ENCODE measurements around a stretch of chr14.

DNA sequence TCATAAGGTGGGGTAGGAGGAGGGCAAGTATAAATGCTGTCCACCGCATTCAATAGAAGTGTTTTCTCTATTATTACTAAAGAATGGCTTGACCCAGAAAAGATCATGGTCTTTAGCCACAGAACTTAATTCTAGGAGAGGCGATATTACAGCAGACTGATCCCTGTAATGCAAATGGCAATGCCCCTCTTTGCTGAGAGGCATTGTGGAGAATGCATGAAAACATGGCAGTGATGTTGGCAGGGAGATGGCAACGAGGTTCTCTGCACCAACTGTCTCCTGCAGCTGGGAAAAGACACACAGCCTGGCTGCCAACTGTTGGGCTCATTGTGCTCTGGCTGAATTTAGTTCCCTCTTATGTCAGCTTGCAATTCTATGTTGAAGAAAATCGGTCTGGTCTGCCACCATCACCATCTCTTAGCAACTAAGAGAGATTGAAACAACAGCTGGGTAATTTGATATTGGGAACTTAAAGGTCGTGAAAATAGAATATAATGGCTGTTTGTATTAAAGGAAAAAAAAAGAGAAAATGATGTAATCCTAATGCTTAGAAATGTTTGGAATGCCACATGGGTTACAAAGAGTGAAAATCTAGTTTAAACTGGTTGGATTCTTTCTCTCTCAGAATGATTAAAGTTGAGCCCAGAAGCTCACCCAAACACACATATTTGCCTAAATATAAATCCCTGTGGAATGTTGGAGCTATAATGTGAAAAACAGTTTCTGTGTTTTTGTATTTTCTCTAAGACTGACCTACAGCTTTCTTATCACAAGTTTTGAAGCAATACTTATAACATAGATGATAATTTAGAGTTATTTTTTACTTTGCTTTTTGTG, 143.5 kb downstream of the AKAP6 start:
- PRO-cap, result no peak

GRCh38 chr14:32509439-32510477, 180.7 kb downstream of the AKAP6 start:
- PRO-cap, result no peak

GRCh38 chr14:32546396-32546859, 217.3 kb downstream of the AKAP6 start:
- PRO-cap, result no peak

DNA sequence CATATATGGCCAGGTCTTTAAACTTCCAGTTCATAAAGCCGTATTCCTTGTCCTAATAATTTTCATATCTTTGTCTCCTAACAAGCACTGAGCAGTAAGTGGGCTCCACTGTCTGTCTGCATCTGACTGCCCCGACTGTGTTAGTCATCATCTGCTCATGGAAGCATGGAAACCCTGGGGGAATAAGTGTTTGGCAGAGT, 294.5 kb downstream of the AKAP6 start:
- PRO-cap, result no peak

DNA sequence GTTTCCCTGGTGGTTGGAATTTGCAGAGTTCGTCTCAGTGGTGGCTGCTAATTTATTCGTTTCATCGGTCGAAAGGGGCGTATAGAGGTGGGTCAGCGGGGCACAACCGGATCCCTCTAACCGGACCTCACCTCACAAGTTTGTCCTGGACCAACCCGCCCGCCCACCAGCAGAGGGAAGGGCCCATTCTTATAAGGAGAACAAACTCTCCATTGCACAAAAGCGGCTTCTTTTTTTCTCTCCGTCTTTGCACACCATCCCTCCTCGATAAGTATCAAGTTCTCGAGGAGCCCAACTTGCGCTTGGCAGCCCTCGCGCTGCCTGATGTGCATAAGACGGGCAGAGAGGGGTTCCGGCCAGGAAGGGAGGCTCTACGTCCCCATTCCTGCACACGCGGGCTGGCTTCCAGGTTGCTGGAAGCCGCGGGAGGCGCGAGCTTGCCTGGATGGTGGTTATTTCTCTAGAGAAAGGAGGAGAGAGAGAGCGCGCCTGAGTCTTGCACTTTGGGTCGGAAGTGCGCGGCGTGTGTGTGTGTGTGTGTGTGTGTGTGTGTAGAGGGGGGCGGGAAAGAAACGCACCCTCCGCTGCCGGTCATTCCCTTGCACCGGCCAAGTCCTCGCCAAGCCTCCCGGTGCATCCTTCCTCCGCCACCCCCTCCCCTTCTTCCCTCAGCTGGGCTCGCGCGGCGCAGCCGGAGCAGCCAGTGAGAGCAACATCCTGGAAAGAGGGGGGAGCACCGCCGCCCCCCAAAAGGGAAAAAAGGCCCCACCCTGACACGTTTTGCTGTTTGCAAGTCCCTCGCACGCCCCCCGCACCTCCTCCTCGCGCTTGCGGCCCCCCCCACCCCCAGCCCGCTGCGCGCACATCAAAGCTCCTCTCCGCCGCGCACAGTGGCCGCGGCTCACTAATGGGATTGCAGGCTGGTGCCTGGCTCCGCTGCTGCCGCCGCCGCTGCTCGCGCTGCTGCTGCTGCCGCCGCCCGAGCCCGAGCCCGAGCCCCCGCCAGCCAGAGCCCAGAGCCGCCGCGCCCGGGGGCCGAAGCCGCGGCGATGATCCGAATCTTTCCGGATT, 4.5 kb upstream of the NPAS3 start:
- PRO-cap, result no peak

GRCh38 chr14:32939140-32940102, 742 bp downstream of the NPAS3 start:
- PRO-cap, result no peak

GRCh38 chr14:33682632-33683241, 268.1 kb downstream of the EGLN3 start:
- PRO-cap, result no peak

- PRO-cap, result bidirectional peak, plus-strand start at chr14:34018777, minus-strand start at chr14:34018634; bidirectional peak, plus-strand start at chr14:34019082, minus-strand start at chr14:34018988
Measured at GRCh38 chr14:34018562-34019305, 67.9 kb upstream of the EGLN3 start.

- PRO-cap, result no peak
Measured at GRCh38 chr14:34235622-34236257, 226.3 kb downstream of the SPTSSA start.

GRCh38 chr14:34520594-34521154, 18.8 kb downstream of the EAPP start:
- PRO-cap, result no peak

GRCh38 chr14:34556019-34556507, 16.6 kb upstream of the EAPP start:
- PRO-cap, result unidirectional peak, minus-strand start at chr14:34556389

DNA sequence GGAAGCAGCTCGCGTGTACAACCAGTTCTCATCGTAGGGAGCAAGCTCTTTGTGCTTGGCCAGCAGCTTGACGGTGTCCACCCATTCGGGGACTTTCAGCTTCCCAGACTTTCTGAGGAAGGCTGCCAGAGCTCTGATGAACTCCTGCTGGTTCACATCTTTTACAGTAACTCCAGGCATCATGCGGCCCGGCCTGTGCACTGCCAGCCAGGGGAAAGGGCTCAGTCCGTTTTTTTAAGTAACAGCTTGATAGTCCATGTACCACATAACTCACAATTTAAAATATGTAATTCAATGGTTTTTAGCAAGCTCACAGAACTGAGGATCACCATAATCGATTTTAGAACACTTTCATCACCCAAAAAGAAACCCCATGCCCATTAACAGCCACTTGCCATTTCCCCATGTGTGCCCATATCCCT, 29.5 kb upstream of the EAPP start:
- PRO-cap, result no peak

DNA sequence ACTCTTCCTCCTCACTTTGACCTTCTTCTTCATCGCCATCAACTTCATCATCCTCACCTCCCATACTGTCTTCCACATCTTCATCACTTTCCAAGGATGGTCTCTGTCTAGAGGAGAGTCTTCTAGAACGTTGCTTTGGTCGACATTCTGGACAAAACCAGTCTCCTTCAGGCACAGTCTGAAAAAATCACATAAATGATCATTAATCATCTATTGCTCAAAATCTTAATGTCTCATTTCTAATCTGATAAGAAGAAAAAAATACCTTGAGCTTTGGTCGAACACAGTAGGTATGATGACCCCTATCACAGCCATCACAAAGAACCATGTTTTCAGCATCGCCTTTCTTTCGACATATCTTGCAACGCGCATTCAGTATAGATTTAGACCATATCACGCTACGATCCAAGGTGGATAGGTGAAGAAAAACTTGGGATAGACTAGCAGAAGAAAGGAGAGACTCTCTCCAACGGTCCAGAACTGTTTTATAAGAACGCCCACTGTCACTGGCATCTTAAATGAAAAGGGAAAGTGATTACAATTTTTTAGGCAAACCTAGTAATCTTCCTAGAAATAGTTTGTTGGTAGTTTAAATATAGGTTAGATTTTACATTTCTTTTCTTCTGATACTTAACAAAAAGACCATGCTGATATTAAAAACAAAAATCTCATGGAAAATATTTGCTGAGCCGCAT, 50.5 kb upstream of the CFL2 start:
- PRO-cap, result no peak

GRCh38 chr14:34800948-34801319, 74.2 kb downstream of the BAZ1A start:
- PRO-cap, result no peak

GRCh38 chr14:35028950-35029750, 16.9 kb upstream of the FAM177A1 start:
- PRO-cap, result no peak

DNA sequence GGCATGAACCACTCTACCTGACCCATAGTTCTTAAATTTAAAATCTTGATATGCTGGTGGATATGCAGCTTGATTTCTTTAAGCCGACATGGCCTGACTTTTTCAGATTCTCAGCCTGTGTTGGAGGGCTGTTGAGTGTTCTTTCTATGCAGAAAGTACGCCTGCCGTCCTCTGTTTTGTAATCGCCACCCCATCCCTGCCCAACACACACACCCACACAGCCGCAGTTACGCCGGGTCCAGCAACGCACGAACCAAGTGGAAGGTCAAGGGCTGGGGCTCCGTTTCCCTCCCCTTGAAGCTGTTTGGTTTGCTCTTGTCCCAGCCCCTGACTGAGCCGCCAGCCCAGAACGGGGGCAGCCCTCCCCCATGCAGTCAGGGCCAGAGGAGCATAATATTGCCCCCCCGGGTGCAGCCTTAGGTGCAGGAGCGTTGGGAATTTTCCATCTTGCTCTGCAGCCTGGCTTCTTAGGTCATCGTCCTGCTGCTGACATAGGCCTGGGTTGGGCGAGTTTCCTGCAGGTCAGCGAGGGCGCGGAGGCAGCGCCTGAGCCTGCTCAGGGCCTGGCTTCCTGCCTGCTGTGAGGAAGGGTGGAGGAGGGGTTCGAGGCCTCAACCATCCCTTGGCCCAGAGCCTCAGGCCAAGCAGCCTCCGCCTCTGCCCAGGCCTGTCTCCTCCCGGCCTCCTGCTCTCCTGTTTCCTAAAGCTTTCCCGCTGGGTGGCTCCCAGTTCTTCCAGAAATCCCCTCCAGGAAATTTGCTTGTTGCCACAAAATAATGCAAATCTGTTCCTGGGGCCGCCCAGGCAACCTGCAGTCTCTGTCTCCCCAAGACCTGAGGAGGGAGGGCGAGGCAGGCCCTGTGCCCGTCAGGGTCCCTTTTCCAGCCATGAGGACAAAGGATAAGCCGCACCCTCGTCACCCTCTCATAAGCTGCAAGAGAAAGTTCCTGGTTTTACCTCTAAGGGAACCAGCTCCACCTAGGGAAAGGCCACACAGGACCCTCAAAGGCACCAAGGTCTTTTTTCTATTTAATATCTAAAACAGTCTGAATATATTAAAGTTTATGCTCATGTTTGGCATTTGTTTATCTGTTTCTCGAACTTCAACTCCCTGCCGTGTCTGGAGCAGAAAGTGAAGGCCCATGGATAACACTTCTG, 44.5 kb downstream of the PSMA6 start:
- PRO-cap, result no peak

- PRO-cap, result no peak
Measured at GRCh38 chr14:35689601-35690197, 119.4 kb downstream of the RALGAPA1 start.

DNA sequence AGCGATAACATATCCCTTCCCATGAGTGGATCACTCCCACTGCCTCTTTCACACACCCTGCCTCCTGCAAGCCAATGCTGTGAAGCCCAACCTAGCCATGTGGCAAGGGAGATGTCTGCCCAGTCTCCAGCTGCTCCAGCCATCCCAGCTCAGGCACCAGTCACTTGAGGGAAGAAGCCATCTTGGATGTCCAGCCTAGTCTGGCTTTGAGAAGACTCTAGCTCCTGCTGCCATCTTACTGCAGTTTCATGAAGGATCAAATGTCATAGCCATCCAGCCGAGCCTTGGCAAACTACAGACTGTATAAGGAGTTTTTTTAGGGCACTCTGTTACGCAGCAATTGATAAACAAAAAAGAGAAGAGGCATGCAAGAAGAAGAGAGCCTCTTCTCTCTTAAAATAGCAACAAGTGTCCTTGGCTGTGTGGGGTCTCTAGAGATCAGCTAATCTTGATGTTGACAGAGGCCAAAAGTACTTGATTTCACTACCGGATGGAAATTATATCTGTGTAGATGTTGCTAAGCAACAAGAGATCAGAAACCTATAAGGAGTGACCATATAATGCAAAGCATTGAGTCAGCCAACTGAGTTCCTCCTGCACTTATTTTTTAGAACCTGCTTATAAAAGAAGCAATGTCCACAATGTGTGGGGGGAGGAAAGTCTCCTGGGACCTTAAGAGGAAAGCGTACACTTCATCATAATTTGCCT, 241.5 kb downstream of the BRMS1L start:
- PRO-cap, result no peak

GRCh38 chr14:36305771-36306339, 14.6 kb downstream of the MBIP start:
- PRO-cap, result no peak

GRCh38 chr14:36505843-36506837, 13.9 kb downstream of the NKX2-1 start:
- PRO-cap, result no peak

All from natural killer cell (primary cell).